ENCODE results near the gene FAM20B.

DNA sequence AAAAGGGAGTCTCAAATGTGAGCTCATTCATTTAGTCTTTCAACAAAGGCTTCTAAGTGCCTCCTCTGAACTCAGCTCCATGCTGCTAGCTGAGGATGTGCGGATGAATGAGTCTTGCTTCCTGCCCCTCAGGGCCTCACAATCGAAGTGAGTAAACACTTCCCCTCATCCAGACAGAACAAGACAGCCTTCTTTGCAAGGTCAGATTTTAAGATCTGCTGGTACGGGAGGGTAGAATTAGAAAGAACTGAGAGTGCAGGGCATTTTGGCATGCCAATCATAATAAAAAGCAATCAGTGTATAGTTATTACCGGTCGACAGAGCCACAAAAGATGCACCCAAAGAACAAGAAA lies 69.9 kb downstream of the TNR start:
- PRO-cap: no peak

GRCh38 chr1:176040122-176040890 lies 166.8 kb downstream of the COP1 start:
- PRO-cap: no peak

- PRO-cap: no peak
These were observed 44.4 kb downstream of the COP1 start for GRCh38 chr1:176162678-176163136.

GRCh38 chr1:176175795-176176035 lies 31.4 kb downstream of the COP1 start:
- PRO-cap: no peak

GRCh38 chr1:176786512-176786835 lies 323.5 kb downstream of the PAPPA2 start:
- PRO-cap: no peak

- PRO-cap: no peak
These were observed 338.4 kb downstream of the PAPPA2 start for GRCh38 chr1:176801379-176801819.

- PRO-cap: no peak
These were observed 85.7 kb downstream of the BRINP2 start for GRCh38 chr1:177256418-177256924.

DNA sequence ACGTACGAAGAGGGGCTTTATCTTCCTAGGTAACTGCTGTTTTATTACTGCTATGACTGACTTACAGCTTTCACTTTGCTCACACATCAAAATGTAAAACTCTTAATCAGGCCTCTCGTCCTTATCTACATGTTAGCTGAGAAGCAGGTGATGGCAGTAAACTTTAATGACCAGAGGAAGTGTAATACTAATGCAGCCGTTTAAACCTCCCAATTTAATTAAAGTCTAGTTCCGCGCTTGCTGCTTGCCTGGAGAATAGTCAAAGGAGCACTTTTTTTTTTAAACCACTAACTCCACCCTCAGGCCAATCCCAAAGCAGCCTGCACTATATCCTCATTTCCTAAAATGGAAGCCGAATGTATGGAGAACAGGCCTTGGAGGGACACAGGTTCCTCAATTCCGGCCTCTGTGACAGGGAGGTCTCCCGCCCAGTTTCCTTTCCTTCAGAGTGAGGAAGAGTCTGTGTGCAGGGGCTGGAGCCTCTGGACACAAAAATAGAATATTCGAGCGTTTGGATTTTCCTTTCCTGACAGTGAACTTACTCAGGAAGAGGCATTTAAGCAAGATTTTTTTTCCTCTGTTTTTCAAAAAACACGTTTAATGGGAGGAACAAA lies 36.6 kb upstream of the RASAL2 start:
- PRO-cap: no peak

GRCh38 chr1:178275649-178275848 lies 181.6 kb downstream of the RASAL2 start:
- PRO-cap: no peak

GRCh38 chr1:178408950-178409337 lies 87.8 kb downstream of the CLEC20A start:
- PRO-cap: no peak

- PRO-cap: no peak
These were observed 94.6 kb upstream of the RALGPS2 start for GRCh38 chr1:178630446-178630939.

- PRO-cap: no peak
These were observed 61.2 kb upstream of the ANGPTL1 start for GRCh38 chr1:178931710-178932934.

GRCh38 chr1:178937440-178938267 lies 66.8 kb upstream of the ANGPTL1 start:
- PRO-cap: no peak

- PRO-cap: bidirectional peak, plus-strand start at chr1:179025959, minus-strand start at chr1:179026161
These were observed at the start of gene FAM20B for GRCh38 chr1:179025549-179026451. Gene FAM20B (plus strand): TSS chr1:179025894.

DNA sequence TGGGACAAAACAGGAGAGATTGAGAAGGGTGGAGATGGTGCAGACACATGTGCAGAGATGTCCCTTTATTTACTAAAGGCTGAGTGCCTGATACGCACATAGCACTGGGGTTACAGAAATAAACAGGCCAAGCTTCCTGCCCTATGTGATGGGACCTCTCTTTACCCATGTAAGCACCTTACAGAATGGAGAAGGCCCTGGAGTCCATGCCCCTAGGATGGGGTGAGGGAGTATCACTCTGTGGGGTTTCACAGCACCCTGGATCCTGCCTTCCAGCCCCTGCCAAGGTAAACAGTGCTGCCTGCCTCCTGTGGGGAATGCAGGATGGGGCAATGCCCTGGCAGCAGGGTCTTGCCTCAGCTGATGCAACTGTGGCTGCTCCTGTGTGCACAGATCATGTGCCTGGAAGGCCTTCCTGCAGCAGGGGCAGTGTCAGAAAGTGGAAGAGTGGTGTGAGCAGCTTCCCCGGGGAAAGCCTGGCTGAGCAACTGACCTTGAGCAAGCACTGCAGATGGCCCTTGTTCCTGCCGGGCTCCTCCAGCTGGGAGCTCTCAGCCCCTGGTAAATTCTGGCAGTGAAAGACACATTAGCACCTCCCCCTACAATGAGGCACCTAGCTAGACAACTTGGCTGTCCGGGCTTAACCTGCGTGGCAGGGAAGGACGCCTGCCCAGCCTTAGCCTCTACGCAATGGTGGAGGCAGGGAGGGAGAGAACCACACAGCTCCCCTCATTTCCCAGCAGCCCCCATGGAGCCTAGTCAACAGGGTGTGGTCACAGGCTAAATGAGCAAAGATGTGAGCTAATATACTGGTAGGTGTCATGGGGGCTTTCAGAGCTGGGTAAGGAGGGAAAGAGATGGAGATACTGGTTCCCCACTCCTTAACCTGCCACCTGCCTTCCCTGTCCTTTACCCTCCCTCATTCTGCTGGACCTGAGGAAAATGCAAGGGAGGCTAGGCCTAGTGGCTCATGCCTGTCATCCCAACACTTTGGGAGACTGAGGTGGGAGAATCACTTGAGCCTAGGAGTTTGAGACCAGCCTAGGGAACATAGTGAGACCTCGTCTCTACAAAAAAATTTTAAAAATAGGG lies 10.0 kb downstream of the TOR3A start:
- PRO-cap: no peak

- PRO-cap: no peak
These were observed 44.5 kb downstream of the TOR3A start for GRCh38 chr1:179126201-179126875.

DNA sequence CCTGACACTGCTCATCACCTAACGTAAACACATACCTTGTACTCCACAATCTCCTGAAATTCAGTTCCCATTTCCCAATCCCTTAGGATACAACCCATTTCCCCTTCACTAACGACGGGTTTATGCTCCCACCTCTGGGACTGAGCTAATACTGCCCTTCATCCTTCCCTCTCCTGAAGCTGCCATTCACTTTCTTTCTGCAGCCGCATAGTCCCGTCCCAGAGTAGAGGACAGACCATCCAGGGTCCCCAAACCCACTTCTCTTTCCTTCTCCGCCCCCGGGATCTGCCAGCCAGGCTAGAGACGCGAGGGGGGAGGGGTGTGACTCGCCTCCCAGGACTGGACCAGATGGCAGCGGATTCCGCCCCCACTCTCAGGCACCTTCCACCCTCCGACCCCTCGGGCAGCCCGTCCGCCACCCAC lies 710 bp downstream of the ABL2 start:
- PRO-cap: unidirectional peak, plus-strand start at position 325 of the sequence

DNA sequence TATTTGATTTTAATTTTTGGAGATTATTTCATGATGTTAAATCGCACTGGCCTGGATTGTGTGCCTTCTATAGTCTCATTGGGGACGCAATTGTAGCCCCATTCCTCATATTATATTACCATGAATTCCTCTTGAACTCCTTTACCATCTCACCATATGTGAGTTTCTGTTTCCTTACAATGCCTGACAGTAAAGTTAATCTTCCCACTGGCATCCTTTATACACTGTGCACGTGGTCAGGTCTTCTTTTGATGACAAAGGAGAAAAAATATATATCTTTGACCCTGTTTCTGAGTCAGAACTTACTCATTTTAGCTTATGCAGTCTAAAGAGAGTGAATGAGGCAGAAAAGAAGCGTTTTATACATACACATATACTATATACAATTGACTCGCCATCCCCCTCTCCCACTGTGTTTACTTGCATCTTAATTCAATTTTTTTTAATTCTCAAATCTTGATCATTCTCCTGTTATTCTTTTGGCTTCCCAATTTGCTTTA lies 820 bp upstream of the ABL2 start:
- PRO-cap: no peak

- PRO-cap: no peak
These were observed 1.2 kb upstream of the ABL2 start for GRCh38 chr1:179230747-179231102.

GRCh38 chr1:179298832-179299322 lies 5.3 kb downstream of the SOAT1 start:
- PRO-cap: no peak

All from Calu3 (cell line).